IMR-90 (cell line): ENCODE measurements around the genes NINJ1 and NUTM2F.

- RRBS: no CpG with 5 or more reads among the region's 9 CpGs
CAGE:
- cytosol, long polyA plus RNA: no peak
- long polyA plus RNA: no peak
- nucleus, long polyA plus RNA: no peak
These were observed 30.3 kb upstream of the SUSD3 start for GRCh38 chr9:93028079-93028766.

DNA sequence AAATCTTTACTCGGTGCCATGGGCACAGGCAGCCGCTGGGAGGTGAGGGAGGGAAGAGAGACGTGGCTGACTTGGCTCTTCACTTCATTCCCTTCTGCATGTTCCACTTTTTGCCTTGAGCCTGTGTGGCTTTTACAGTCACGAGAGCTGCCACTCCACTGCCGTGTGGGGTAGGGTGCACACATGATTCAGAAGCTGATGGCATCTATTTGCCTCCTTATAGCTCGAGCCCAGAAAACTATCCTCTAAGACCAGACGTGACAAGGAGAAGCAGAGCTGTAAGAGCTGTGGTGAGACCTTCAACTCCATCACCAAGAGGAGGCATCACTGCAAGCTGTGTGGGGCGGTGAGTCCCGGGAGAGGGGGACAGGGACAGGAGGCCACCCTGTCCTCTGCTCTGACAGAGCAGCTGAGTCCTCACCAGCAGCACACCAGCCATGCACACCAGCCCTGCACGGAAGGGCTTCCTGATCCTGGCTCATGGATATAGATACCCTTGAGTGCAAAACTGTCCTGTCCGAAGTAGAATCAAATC, 28.8 kb upstream of the SUSD3 start:
- RRBS: no CpG with 5 or more reads among the region's 11 CpGs
CAGE:
- cytosol, long polyA plus RNA: no peak
- long polyA plus RNA: no peak
- nucleus, long polyA plus RNA: no peak

DNA sequence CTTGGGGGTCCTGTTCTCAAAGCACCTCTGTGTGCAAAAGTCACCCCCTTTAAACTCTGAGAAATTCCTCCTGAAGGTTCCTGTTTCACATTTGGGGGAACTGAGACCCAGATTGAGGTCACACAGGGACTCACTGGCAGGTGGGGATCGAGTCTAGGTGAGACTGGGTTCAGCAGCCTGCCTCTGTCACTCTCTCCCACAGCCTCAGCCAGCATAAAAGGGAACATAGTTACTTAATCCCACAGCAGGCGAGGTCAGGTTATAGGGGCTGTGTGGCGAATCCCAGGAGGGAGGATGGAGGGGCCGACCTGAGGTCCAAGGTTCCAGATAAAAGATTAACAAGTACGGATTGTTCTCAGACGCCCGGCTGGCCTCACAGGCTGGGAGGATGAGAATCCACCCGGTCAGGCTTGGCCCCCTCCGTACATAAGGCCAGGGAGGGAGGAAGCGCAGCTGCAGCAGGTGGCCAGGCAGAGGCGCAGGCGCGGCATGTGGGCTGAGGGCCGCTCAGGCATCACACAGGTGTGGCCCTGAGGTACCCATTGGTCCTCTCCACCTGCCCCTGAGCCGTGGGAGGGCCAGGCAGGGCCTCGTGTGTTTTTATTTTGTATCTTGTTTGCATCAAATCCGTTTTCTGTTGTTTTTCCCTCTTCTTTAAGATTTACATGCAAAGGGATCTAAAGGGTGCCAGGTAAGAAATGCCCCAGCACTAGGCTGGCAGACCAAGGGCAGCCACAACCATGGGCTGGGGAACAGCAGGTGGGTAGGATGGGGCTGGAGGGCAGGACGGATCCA, 3.4 kb downstream of the SUSD3 start:
- RRBS: 100% methylated on average over 1 of the region's 18 CpGs
CAGE:
- cytosol, long polyA plus RNA: no peak
- long polyA plus RNA: no peak
- nucleus, long polyA plus RNA: no peak

GRCh38 chr9:93110873-93111705, 15.1 kb downstream of the CARD19 start:
- RRBS: no CpG with 5 or more reads among the region's 21 CpGs
CAGE:
- cytosol, long polyA plus RNA: no peak
- long polyA plus RNA: no peak
- nucleus, long polyA plus RNA: no peak

- RRBS: 95% methylated on average over 2 of the region's 15 CpGs
CAGE:
- cytosol, long polyA plus RNA: no peak
- long polyA plus RNA: no peak
- nucleus, long polyA plus RNA: no peak
These were observed 13.4 kb downstream of the NINJ1 start for GRCh38 chr9:93120481-93121215.

DNA sequence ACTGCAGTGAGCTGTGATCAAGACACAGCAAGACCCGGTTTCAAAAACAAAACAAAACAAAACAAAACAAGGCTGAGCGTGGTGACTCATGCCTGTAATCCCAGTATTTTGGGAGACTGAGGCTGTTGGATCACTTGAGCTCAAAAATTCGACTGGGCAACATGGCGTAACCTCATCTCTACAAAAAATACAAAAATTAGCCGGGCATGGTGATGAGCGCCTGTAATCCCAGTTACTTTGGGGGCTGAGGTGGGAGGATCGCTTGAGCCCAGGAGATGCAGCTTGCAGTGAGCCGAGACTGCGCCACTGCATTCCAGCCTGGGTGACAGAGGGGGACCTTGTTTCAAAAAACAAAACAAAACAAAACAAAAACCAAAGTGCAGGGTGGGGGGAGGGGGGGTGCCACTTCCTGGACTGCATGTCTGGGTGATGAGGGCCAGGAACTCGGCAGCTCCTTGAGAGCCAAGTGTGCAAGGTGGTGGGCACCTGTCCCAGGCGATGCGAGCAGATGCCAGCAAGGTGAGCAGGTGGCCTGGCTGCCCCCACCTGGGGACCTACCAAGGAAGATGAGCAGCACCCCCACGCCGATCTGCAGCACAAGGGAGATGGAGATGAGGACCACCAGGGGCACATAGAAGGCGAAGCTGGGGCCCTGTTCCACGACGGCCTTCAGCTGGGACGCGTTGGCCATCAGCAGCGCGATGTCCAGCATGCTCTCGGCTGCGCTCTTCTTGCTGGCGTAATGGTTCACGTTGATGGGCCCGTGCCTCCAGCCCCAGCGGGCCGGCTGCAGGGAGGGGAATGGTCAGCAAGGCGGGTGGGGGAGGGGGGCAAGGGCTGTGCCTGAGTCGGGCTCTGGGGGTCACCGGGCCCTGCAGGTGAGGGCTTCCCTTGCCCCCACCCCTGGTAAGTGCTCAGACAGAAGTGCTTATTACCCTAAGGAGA, 7.9 kb downstream of the NINJ1 start:
- RRBS: 43% methylated on average over 4 of the region's 31 CpGs
CAGE:
- cytosol, long polyA plus RNA: no peak
- long polyA plus RNA: no peak
- nucleus, long polyA plus RNA: no peak

GRCh38 chr9:93133936-93134977, at the start of gene NINJ1:
Gene NINJ1 (minus strand): TSS chr9:93134251.
- RRBS: 1% methylated on average over 38 of the region's 87 CpGs
CAGE:
- cytosol, long polyA plus RNA: no peak
- long polyA plus RNA: start-site peak on the minus strand at chr9:93134247-93134252, 132 and 104 reads in 2 replicates
- nucleus, long polyA plus RNA: no peak

DNA sequence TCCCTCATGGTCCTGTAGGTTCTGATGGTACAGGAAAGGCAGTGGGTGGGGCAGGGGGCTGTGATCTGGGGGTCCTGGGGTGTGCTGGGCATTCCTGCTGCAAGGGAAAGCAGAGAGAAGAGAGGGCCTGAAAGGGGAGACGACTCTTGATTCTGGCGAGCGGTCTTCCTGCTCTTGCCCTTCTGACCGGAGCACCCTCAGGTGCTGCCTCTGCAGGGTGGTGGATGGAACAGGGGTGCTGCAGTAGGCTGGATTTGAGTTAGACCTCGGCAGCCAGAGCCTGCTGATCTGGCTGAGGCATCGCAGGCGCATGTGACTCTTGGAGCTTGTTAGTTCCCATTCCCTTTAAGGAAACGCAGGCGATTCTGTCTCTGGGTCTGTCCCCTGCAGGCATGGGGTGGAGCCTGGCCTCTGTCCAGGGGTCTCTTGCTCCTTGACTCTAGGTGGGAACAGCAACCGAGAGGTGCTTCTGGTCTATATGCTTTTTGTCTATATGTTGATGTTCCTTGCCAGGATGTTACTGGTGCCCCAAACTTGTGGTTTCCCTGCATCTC, 3.0 kb downstream of the WNK2 start:
- RRBS: no CpG with 5 or more reads among the region's 10 CpGs
CAGE:
- cytosol, long polyA plus RNA: no peak
- long polyA plus RNA: no peak
- nucleus, long polyA plus RNA: no peak

DNA sequence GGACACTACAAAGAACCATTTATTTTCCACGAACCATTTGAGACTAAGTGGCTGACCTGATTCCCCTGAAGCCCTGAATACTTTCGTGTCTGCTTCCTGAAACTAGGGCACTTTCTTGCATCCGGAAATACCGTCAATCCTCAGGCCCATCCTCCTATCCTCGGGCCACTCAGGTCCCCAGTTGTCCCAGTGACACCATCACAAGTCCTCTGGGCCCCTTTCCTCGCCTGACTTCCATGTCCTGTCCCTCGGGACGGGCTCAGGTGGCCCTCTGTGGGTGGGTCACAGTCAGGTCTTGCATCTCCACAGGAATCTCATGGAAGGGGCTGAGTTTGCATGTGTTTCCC, 61.2 kb downstream of the WNK2 start:
- RRBS: no CpG with 5 or more reads among the region's 8 CpGs
CAGE:
- cytosol, long polyA plus RNA: no peak
- long polyA plus RNA: no peak
- nucleus, long polyA plus RNA: no peak

GRCh38 chr9:93444276-93444712, 7.2 kb upstream of the FAM120A start:
- RRBS: no CpG with 5 or more reads among the region's 11 CpGs
CAGE:
- cytosol, long polyA plus RNA: no peak
- long polyA plus RNA: no peak
- nucleus, long polyA plus RNA: no peak

DNA sequence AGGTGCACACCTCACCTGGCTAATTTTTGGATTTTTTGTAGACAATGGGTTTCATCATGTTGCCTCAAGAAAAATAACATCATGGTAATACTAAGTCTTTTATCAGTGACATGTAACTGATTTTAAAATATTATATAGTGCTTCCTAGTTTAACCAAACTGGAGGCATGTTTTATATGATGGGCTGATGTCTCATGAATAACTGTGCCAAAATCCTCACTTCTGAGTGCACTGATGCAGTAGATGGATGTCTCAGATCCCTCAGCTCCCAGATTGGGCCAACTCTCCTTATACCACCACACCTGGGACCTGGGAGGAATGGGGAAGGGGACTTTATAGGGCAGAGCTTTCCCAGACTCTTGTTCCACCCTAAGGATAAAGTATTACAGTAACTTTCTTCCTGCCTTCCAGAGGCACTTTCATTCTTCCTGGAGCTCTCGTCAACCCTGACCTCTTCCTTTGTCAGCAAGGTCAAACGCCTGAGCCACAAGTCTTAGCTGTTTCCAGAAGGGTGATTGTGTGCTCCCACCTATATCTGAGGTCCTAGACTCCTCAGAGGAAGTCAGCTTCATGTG, 5.7 kb upstream of the FAM120A start:
- RRBS: no CpG with 5 or more reads among the region's 2 CpGs
CAGE:
- cytosol, long polyA plus RNA: no peak
- long polyA plus RNA: no peak
- nucleus, long polyA plus RNA: no peak

DNA sequence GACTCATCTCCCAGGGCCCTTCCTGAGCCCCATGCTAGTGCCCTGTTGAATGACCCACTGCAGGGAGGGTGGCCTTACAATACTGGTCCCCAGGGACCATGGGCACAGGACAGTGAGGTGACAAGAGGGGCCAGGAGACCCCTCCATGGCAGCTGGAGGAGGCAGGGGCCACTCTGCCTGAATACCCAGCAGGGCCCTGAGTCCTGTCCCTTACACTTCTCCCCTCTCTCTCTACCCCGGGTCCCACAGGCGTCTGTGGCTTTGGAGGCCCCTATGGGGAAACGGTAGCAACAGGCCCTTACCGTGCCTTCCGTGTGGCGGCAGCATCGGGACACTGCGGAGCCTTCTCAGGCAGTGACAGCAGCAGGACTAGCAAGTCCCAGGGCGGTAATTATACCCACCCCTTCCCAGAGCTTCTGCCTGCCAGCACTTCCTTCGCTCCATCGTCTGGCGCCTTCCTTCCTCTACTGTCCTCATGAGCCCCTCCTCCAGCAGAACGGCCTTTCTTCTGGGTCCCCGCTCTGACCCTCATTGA, 18.0 kb upstream of the PHF2 start:
- RRBS: no CpG with 5 or more reads among the region's 14 CpGs
CAGE:
- cytosol, long polyA plus RNA: no peak
- long polyA plus RNA: no peak
- nucleus, long polyA plus RNA: no peak

DNA sequence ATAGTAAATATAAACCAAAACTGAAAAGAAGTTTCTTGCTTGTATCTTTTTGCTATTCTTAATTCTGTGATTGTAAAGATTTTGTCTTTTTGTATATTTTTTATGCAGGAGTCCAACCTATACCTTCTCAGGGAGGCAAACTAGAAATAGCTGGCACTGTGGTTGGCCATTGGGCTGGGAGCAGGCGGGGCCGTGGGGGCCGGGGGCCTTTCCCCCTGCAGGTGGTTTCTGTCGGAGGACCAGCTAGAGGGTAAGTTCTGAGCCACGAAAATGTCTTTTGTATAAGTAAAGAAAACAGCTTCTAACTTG, 15.4 kb upstream of the PHF2 start:
- RRBS: no CpG with 5 or more reads among the region's 5 CpGs
CAGE:
- cytosol, long polyA plus RNA: no peak
- long polyA plus RNA: no peak
- nucleus, long polyA plus RNA: no peak

- RRBS: 80% methylated on average over 1 of the region's 10 CpGs
CAGE:
- cytosol, long polyA plus RNA: no peak
- long polyA plus RNA: no peak
- nucleus, long polyA plus RNA: no peak
These were observed 83.0 kb downstream of the PHF2 start for GRCh38 chr9:93659294-93659906.

- RRBS: 100% methylated on average over 3 of the region's 18 CpGs
CAGE:
- cytosol, long polyA plus RNA: no peak
- long polyA plus RNA: no peak
- nucleus, long polyA plus RNA: no peak
These were observed 83.8 kb downstream of the PHF2 start for GRCh38 chr9:93659907-93660800.

DNA sequence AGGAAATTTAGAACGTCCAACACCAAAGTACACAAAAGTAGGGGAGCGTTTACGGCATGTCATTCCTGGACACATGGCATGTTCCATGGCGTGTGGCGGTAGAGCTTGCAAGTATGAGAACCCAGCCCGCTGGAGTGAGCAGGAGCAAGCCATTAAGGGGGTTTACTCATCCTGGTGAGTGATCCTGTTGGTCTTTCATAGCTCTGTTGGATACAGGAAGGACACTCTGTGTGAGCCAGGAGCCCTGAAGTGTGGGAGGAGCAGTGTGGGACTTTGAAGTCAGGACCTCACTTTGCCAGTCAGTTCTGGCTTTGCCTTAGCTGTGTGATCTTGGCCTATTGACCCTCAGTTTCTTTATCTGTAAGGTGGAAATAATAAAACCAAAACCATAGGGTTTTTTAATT, 987 bp downstream of the PTPDC1 start:
- RRBS: no CpG with 5 or more reads among the region's 6 CpGs
CAGE:
- cytosol, long polyA plus RNA: no peak
- long polyA plus RNA: no peak
- nucleus, long polyA plus RNA: no peak

DNA sequence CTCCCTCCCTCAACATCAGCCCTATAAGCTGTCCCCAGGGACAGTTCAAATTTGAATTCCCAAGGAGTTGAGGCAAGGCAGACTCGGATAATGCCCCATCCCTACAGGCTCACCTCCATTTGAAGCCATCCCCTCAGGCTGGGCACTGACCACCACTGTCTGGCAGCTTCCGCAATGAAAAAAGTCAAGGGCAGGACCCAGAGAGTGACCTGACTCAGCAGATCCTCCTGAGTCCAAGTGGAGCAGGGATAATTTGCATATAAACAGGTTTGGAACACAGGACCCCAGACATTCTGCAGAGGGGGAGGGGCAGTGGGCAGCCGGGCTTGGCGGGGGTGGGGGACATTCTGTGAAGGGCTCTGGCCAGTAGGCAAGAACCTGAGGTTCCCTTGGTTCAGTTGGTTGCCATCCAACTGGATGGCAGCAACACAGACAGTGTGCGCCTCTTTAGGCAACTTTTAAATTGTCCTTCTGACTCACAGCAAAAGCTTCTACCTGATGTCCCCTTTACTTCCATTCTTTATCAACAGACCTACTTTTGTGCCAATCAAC, at the start of gene NUTM2F:
Gene NUTM2F, minus strand, starts transcription at position 150 of the 552 bp plus-strand sequence.
- RRBS: no CpG with 5 or more reads among the region's 5 CpGs
CAGE:
- cytosol, long polyA plus RNA: no peak
- long polyA plus RNA: no peak
- nucleus, long polyA plus RNA: no peak

- RRBS: no CpG with 5 or more reads among the region's 7 CpGs
CAGE:
- cytosol, long polyA plus RNA: no peak
- long polyA plus RNA: no peak
- nucleus, long polyA plus RNA: no peak
These were observed 66.5 kb downstream of the MFSD14B start for GRCh38 chr9:94440728-94441461.

DNA sequence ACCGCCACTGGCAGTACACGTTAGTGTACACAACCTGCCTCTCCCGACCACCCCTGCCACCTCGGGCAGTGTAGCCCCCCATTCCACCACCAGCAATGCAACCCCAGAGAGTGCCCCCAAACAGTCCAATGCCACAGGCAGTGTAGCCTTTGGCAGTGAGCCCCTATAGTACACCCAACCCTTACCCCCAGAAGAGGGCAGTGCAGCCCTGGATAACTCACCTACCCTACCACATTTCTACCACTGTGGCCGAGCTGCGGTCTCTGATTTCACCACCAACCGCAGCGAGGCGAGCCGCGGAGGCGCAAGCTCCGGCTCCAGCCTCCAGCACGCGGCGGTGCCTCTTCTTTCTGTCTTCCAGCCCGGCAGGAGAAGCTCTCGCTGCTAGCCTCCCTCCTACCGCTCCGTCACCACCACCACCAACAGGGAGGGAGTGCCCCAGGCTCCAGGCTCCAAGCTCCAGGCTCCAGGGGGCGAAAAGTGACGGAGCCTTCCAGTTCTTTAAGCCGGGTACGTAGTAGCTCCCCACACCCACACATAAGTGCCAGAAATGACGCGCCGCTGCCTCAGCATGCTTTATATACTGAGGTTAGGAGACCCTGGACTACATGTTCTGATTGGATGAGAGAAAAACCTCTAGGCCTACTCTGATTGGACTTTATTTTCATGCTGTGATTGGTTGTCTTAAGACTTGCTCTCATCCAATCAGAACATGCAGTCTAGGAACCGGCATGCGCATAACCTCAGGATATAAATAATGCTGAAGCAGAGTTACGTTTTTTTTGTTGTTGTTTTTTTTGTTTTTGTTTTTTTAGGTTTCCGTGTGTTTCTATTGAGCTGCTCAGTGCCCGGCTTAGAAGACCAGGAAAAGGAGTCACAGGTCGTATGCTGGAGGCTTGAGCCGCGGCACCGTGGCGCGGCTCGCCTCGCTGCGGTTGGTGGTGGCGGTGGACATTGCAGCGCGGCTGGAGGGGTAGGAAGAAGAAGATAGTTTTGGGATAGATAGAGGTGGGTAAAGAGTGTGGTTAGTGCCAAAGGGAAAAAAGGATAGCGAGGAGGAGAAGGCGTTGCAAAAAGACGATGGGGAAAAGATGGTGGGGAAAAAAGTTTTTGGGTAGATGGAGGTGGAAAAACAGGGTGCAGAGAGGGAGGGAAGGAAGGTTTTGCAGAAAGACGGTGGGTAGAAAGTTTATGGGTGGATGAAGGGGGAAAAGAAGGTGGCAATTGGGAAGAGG, 38.9 kb downstream of the FBP2 start:
- RRBS: 68% methylated on average over 5 of the region's 48 CpGs
CAGE:
- cytosol, long polyA plus RNA: no peak
- long polyA plus RNA: no peak
- nucleus, long polyA plus RNA: no peak

DNA sequence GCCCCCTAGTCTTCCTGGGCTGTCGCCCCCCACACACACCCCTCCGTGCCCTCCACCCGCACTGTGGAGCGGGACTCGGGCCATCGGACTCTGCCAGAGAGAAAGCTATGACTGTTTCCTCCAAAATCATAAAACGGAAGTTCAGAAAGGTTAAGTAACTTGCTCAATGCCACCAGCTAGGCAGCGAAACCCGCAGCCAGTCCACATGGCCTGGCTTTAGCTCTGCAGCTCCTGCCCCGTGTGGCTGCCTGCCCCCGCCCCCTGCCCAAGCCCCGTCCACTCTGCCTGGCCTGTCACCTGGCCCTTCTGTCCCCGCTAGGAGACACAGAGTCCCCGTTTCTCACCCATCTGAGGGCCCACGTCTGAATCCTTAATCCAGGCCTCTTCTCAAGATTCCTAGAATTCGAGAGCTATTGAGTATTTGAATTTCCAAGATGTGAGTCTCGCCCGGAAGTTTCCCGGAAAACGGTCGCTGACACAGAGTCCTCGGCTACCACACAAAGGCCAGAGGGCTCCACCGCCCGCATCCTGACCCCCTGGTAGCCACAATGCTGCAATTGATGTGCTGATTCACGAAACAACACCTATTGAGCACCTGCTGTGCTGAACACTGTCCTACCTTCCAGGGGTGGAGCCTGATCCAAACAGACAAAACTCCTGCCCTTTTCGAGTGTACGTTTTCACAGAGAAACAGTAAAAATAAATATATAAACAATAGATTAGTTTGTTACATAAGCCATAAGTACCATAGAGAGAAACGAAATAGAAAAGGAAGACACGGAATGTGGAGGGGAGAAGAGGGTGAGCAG, 586 bp upstream of the FBP1 start:
- RRBS: no CpG with 5 or more reads among the region's 29 CpGs
CAGE:
- cytosol, long polyA plus RNA: no peak
- long polyA plus RNA: no peak
- nucleus, long polyA plus RNA: no peak